ENCODE data around the gene ACTL6A.

GRCh38 chr3:173394891-173395739, 2.4 kb upstream of the NLGN1 start:
- PRO-cap = unidirectional peak, plus-strand start at chr3:173395252; bidirectional peak, plus-strand start at chr3:173395664, minus-strand start at chr3:173395606

- PRO-cap = no peak
Observed at GRCh38 chr3:173586270-173586510, 188.6 kb downstream of the NLGN1 start.

DNA sequence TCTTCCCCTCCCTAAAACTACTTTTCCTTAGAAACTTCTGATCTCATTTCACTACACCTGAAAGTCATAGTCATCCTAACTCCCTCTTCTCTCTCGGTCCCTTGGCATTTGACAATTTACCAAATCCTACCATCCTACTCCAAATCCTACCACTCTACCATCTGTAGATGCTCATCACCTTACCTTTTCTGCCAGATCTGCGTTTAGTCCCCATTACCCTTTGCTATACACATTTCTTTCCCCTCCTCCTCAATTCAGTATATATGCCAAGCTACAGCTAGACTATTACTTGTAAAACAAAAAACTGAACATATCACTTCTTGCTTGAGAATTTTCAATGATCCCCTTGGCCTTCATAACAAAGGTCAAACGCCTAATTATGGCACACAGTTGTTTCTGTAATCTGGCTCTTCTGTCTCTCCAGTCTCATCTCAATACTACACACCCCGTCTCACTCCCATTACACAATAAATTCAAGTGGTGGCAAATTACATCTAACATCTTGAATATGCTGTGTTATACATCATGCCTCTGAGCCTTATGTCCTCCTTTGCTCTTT, 140.5 kb downstream of the TBL1XR1 start:
- PRO-cap = no peak

- PRO-cap = no peak
Observed at GRCh38 chr3:177151376-177151987, 45.8 kb downstream of the TBL1XR1 start.

DNA sequence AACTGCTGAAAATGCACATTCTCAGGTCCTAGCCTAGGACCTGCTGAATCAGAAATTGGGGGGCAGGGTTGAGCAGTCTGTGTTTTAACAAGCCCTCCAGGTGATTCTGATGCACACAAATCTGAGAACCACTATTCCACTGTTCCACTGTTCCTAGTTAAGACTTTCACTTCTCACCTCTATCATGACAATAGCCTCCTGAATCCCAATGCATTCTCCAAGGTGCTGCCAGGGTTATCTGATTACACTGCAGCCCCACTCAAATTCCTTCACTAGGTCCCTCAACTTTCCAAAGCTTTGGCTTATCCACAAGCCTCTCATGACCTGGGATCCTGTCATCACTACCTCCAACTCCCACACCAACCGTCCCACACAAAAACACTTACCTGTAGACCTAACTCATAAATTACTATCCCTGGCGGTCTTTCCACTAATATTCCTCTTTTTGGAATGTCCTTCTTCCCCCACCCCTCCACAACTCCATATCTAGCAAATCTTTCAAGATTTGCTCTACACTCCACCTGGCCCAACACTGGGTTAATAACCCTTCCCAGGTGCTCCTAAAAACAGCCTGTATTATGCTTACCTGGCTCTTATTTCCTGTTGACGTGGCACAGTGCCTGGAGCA, 27.2 kb downstream of the TBL1XR1 start:
- PRO-cap = no peak

DNA sequence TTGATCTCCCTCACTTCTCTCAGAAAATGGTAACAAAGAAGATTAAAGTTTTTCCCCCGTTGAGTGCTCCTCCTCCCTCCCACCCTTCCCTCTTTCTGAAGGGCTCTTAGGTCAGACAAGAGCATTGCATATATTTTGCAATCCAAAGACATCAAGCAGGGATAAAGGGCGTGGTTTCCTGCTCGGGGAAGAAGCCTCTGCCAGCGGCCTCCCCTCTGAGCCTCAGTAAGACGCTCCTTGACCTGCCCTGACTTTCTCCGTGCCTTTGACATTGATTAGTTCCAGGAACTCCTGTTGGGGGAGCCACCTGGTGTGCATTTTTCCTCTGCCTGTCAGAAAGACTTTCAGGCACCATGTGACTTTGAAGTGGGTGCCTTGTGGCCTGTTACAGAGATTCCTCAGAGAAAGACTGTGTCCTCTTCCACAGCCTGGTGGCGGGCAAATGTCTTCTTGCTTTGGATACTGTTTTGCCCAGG, 87.1 kb upstream of the TBL1XR1 start:
- PRO-cap = no peak

DNA sequence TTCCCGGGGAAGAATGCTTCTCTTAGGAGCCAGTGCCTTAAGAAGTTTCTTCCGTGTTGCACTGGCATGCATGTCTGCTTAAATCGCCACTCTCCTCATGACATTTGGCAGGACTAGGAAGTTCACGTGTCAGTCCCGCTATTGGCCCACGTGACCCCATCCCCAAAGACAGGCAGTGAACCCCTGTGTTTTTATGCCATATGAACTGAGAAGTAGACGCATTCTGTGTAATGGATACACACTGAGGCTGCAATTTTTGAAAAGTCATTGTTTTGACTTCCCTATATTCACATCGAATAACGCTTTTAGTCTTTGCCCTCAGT, 125.6 kb upstream of the TBL1XR1 start:
- PRO-cap = no peak

GRCh38 chr3:177441637-177442228, 244.5 kb upstream of the TBL1XR1 start:
- PRO-cap = no peak

- PRO-cap = no peak
Observed at GRCh38 chr3:177465085-177465784, 268.0 kb upstream of the TBL1XR1 start.

DNA sequence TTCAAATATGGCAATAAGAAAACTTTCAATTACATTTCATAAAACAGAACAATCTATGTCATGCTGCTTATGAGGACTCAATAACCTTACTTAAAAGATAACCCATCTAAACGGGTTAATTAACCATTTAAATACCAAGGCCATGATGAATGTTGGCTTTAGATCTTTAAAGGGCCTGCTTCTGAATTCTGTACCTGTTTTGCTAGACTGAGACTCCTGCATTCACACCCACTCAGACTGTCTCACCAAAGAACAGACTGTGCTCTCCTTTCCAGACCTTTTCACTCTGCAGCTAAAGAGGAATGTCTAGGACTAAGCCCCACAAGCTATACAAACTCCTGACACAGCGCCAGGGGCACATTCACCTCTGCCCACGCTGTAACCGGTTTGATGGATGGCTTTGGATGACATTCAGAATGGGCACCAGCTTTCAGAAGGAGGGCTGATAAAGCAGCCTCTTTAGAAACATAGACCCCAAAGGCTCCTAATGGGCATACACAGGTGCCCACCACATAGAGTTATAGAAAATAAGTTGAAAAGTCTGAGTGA, 200.0 kb downstream of the KCNMB2 start:
- PRO-cap = no peak

- PRO-cap = no peak
Observed at GRCh38 chr3:179093825-179094076, 22.1 kb upstream of the ZMAT3 start.

- PRO-cap = no peak
Observed at GRCh38 chr3:179146820-179147894, 1.0 kb upstream of the PIK3CA start.

GRCh38 chr3:179261669-179261868, 10.7 kb upstream of the KCNMB3 start:
- PRO-cap = no peak

DNA sequence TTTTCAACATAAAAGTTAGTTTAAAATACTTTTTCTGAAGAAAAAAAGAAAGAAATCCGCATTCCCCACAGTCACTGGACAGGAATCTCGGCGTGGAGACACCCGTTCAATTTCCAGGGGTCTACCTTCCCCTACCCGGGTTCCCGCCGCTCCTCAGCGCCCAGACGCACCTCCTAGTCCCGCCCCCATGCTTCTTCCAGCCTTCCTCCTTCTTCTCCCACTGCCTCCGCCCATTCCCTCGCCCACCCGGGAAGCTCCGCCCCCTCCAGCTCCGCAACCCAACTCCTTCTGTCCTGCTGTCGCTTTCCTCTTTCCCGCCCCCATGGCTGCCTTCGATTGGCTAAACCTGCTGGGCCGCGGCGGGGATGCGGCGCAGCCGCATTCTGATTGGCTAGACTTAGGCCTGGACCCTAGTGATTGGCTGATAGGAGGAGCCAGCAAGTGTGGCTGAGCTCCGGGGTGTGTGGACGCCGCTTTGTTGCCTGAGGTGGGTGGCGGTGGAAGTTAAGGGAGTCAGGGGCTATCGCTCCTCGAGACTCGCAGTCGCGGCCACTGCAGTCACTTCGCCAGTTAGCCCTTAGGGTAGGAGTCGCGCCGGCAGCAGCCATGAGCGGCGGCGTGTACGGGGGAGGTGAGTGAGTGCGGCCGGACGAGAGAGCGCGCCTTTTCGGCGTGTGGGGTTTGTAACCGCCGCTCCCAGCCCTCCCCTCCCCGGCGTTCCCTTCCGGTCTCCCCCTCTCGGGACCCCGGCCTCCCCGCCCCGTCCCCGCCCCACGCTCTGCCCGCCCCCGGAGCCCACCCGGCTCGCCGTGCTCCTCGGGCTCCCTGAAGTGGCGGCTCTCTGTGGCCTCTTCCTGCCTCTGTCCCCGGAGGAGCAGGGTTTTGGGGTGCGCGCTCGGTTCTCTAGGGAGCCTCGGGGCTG, at the start of gene ACTL6A:
Gene ACTL6A, plus strand, starts transcription at position 440 of the 922 bp plus-strand sequence.
- PRO-cap = bidirectional peak, plus-strand start at position 478 of the sequence, minus-strand start at position 123 of the sequence; bidirectional peak, plus-strand start at position 849 of the sequence, minus-strand start at position 676 of the sequence

DNA sequence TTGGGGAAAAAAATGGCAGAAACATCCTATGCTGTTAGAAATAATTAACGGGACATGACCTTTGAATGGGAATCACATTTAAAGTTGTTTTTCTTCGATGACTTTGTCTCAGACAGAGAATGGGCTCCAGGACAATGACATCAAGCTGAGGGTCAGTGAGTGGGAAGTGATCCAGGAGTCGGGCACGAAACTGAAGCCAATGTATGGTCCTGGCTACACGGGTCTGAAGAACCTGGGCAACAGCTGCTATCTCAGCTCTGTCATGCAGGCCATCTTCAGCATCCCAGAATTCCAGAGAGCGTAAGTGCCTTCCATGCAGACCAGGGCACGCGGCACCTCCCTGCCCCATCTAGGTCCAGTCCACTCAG, 68.4 kb downstream of the USP13 start:
- PRO-cap = no peak

GRCh38 chr3:181110959-181111348, 121.4 kb upstream of the DNAJC19 start:
- PRO-cap = no peak

GRCh38 chr3:181610284-181610836, 101.4 kb upstream of the SOX2 start:
- PRO-cap = unidirectional peak, plus-strand start at chr3:181610586

- PRO-cap = bidirectional peak, plus-strand start at chr3:181710669, minus-strand start at chr3:181710539; bidirectional peak, plus-strand start at chr3:181711107, minus-strand start at chr3:181710997
Observed at GRCh38 chr3:181710410-181711298, 1.1 kb upstream of the SOX2 start.

- PRO-cap = bidirectional peak, plus-strand start at chr3:181726690, minus-strand start at chr3:181726404; bidirectional peak, plus-strand start at chr3:181727331, minus-strand start at chr3:181727208
Observed at GRCh38 chr3:181726319-181727591, 15.0 kb downstream of the SOX2 start.

GRCh38 chr3:182716295-182716775, 77.0 kb upstream of the ATP11B start:
- PRO-cap = no peak

Measured in WTC11 (cell line).